Left ventricle myocardium (tissue), 1 donor: ENCODE measurements around the genes ICOSLG, KRTAP10-4 and KRTAP12-4.

GRCh38 chr21:43299372-43299736 is 127.6 kb downstream of the SIK1 start:
- PRO-cap: no peak

GRCh38 chr21:43303180-43303939 is 123.6 kb downstream of the SIK1 start:
- PRO-cap: no peak

GRCh38 chr21:43611873-43612392 is 47.0 kb downstream of the H2BC12L start:
- PRO-cap: no peak

DNA sequence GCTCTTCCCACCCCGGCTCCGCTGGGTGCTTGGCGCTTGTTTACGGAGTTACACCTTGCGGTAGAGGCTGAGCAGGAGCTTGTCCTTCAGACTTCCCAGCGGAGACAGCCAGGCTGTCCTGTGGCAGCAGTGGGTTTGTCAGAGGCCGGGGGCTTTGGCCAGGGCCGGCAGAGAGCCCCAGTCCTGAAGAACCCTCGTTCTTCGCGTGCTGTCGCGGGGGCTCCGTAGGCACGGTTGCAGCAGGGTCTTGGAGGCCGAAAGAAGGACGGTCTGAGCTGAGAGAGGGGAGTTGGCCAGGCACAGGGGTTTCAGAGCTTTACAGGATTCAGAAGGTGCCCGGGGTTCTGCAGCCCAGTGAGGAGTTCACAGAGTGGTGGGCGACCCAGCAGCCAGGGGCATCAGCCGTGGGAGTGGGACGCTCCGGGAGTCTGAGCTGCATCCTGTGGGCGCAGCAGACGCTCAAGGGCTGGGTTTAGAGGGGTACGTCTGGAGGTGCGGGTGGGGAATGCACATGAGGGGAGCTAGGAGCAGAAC is 10.3 kb downstream of the PDXK start:
- PRO-cap: no peak

DNA sequence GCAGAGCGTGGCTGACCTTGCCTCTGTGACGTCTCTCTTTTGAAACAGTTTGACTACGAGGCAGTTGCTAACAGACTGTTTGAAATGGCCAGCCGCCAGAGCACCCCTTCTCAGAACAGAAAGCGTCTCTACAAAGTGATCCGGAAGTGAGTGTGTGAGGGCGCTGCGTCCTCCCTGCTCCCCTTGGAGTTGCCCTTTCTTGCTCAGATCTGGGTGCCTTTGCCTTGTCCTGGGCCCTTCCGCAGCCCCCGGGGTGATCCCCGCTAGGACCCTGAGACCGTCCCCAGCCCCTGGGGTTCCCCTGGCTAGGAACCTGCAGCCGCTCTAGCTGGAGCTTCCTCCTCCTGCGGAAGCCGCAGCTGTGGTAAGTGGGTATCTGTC is 11.1 kb downstream of the RRP1 start:
- PRO-cap: no peak

- PRO-cap: bidirectional peak, plus-strand start at chr21:43865947, minus-strand start at chr21:43865787; bidirectional peak, plus-strand start at chr21:43866459, minus-strand start at chr21:43866346
Measured at GRCh38 chr21:43865600-43866710, 932 bp downstream of the AGPAT3 start.

GRCh38 chr21:43937696-43938110 is 72.7 kb downstream of the AGPAT3 start:
- PRO-cap: no peak

GRCh38 chr21:44029541-44030211 is 17.6 kb downstream of the TRAPPC10 start:
- PRO-cap: no peak

- PRO-cap: no peak
Measured at GRCh38 chr21:44088728-44089133, 18.5 kb upstream of the PWP2 start.

DNA sequence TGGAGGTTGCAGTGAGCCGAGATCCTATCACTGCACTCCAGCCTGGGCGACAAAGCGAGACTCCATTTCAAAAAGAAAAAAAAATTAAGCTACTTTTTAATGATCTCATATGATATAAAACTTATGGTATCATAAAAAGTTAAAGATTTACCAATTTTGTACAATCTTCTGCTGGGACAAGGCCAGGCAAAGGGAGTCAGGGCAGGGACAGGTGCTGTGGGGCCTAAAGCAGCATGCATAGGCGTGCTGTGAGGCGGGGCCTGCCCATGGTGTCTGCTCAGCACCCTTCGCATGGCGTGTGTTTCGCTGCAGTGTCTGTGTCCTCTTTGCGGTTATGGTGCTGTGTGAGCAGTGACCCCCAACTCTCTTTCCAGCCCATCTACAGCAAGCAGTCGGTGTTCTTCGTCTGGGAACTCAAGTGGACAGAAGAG is 13.5 kb upstream of the PWP2 start:
- PRO-cap: no peak

GRCh38 chr21:44240856-44241212 is at the start of gene ICOSLG:
Gene ICOSLG (minus strand): TSS chr21:44240943.
- PRO-cap: no peak

DNA sequence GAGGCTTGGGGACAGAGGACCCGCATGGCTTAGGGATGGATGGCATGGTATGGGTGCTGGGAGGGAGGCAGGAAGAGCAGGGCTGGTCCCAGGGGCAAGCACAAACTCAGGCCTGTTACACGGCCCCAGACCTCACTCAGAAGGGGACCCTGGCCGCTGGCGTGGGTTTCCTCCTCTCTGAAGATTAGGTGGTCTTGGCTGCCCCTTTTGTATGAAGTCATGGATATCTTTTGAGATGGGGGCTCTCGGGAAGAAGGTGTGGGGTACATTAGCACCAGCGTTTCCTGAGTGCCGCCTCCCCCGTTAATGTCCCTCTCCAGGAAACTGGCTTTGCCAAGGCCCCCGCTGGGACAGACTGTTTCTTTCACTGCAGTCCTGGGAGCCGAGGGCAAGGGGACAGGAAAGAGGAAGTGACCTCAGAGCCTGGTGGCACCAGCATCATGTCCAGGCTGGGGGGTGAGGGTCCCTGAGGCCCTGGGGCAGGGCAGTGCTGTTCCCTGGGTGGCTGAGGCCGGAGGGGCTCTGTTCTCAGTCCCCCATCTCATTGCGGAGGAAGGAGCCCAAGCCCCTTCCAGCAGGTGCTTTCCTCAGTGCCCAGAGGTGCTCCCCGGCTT is 5.7 kb downstream of the PFKL start:
- PRO-cap: no peak

- PRO-cap: unidirectional peak, minus-strand start at chr21:44338757
Measured at GRCh38 chr21:44338038-44338850, 946 bp downstream of the CFAP410 start.

- PRO-cap: no peak
Measured at GRCh38 chr21:44460856-44461821, 5.8 kb downstream of the LRRC3 start.

DNA sequence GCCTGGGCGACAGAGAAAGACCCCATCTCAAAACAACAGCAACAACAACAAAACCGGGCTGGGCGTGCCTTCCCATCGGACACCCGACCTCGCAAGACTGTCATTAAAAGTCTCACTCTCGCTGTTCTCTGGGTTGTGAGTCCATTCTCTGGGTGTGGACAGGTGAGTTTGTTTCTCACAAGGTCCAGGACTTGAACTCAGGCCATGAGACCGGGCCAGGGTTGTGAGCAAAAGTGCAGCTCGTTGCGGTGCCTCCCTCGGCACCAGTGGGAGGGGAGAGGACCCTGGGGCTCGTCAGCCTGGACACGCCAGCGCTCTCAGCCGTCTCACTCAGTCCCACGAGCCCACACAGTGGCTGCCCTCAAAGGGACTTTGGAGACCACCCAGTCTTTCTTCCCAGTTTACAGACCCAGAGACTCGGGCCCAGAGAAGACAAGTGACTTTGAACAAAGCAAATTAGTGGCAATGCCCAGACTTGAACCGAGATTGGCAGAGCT is 28.0 kb downstream of the LRRC3 start:
- PRO-cap: no peak

- PRO-cap: no peak
Measured at GRCh38 chr21:44573285-44574129, at the start of gene KRTAP10-4. Gene KRTAP10-4 (plus strand): TSS chr21:44573729.

DNA sequence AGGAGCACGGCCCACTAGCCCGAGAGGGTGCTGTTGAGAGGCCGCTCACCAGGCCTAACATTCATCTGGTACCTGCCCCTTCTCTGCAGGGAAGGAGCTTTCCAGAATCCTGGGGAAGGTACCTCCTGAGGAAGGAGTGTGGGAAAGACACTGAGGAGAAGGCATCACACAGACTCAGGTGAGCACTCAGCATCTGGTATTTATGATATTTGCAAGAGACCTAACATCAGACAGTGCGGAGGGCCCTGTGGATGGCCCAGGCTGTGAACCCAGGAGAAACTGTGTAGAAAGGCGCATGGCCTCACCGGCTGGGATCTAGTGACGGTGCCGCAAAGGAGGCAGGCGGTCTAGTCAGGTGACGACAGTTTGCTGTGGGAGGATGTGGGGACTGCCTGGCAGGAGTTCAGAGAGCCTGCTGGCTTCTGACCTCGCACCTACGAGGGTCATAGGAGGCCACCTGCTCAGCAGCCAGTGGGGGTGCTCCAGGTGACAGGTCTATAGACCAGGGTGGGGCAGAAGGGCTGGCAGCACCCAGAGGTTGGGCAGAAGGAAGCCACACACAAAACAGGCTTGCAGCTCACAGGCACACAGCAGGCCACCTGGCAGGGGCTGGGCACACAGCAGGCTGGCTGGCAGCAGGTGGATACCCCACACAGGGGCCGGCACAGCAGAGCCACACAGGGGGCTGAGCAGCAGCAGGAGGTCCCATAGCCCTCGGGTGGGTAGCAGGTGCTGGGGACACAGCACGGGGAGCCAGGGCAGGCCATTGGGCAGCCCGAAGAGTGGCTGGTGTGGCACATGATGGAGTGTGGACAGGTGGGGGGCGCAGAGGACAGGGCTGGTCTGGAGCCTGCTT is at the start of gene KRTAP12-4:
TSS of gene KRTAP12-4 (minus strand) at position 845 of the 856 bp plus-strand sequence.
- PRO-cap: no peak

GRCh38 chr21:44709552-44709926 is 1.8 kb downstream of the TSPEAR start:
- PRO-cap: unidirectional peak, minus-strand start at chr21:44709796

DNA sequence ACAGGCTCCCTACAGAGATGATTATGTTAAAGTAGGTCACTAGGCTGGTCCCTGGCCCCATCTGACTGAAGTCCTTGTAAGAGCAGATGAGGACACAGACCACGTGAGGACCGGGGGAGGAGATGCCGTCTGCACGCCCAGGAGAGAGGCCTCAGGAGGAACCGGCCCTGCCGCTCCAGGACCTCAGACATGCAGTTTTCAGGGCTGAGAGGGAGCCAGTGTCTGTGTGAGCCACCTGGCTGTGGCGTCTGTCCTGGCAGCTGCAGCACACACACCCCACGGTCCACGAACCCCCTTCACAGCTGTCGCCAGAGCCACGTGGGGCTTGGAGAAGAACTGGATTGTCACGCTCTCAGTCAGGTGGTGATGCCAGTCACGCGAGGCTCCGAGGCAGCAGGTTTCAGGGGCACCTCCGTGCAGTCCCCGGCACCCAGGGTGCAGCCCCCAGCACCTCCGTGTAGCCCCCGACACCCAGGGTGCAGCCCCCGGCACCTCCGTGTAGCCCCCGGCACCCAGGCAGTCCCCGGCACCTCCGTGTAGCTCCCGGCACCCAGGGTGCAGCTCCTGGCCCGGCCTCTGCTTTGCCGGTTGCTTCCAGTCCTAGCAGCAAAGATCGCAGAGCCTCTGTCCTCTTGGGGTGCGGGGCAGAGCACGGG is 18.9 kb upstream of the SUMO3 start:
- PRO-cap: no peak

GRCh38 chr21:44858084-44858812 is 15.2 kb downstream of the PTTG1IP start:
- PRO-cap: no peak